ENCODE measurements around a stretch of chr14.

GRCh38 chr14:77717938-77718670 lies 10.2 kb downstream of the SLIRP start:
- PRO-cap = no peak
- RAMPAGE, long total RNA, 2 experiments = no peak in any of the 2 experiments

DNA sequence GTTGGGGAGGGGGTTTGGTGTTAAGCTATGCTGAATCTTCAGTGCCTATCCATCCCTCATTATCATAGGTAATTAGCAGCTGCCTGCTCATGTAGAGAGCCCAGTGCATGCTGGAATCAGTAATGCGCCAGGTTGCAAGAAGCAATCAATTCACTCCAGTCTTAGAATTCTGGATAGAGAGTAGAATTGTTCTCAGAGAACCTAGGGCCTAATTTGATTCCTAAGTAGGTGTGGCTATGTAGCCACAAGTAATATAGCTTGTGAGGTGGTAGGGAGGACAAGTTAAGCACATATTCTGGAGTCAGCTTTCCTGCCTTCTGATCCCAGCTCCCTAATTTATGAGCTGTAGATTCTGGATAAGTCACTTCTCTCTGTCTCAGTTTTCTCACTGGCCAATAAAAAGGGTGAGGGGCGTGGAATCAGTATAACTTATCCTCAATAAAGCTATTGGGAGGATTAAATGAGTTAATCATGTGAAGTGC lies 2.9 kb upstream of the SNW1 start:
- PRO-cap = no peak
- RAMPAGE, long total RNA, 2 experiments = no peak in any of the 2 experiments

- PRO-cap = no peak
- RAMPAGE, long total RNA, 2 experiments = no peak in any of the 2 experiments
These were observed 396.3 kb downstream of the NRXN3 start for GRCh38 chr14:78566435-78566944.

DNA sequence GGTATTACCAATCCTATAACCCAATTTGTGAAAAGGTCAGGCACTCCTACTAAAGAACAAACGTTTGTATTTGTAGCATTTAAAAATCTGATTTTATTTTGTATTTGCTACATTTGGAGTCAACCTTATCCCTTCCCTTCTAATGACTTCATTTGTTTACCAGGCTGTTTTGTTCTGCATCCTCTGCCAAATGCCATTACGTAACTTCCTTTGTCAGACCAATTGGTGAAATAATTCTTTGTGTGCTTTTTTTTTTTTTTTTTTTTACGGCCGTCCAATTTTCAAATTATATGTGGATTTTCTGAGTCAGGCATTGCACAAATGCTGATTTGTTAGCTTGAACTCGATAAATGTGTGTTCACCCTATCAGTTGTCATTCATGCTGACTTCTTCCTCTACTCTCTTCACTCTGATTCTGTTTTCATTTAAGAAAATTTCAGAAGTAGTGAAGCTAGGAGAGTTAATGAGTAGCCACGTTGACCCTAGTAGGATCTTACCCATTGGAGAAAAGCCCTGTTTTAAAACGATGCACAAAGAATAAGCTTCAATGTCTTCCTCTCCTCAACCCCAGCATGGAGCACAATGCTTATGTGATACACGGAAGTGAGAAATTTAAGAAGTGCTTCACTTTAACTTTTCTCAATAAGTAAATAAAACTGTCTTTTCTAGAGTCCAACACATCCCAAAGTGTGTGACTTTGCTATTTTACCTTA lies 386.2 kb downstream of the DIO2 start:
- PRO-cap = no peak
- RAMPAGE, long total RNA, 2 experiments = no peak in any of the 2 experiments

DNA sequence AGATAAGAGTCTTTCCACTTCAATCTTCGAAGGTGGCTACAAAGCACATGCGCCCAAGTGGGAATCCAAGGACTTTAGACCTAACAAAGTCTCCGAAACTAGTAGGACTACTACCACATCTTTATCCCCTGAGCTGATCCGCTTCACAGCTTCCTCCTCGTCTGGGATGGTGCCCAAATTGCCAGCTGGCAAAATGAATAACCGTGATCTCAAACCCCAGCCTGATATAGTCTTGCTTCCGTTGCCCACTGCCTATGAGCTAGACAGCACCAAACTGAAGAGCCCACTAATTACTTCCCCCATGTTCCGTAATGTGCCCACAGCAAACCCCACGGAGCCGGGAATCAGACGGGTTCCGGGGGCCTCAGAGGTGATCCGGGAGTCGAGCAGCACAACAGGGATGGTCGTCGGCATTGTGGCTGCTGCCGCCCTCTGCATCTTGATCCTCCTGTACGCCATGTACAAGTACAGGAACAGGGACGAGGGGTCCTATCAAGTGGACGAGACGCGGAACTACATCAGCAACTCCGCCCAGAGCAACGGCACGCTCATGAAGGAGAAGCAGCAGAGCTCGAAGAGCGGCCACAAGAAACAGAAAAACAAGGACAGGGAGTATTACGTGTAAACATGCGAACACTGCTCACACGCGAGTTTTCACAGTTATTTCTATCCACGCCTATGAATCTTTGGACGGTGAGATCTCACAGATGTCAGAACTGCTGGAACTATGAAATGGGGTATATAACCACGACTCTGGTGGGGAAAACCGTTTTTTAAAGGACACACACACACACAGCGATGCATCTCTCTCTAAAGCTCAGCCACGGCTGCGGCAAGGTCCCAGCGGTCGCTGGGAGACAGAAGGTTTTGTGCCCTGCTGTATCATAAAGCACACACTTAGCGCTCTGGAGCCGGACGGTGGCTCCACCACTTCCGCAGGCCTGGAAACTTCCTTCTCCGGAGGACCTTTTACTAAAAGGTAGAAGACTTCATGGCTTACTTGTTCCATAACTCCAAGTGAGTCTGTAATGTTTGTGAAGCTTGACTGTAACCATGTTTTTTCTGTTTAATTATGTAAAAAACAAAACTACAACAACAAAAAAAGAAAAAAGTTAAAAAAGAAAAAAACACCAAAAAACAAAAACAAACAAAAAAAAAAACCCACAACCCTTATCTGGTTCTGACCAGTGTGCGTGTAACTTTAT lies 349.6 kb downstream of the DIO2 start:
- PRO-cap = no peak
- RAMPAGE, long total RNA, 2 experiments = no peak in any of the 2 experiments

DNA sequence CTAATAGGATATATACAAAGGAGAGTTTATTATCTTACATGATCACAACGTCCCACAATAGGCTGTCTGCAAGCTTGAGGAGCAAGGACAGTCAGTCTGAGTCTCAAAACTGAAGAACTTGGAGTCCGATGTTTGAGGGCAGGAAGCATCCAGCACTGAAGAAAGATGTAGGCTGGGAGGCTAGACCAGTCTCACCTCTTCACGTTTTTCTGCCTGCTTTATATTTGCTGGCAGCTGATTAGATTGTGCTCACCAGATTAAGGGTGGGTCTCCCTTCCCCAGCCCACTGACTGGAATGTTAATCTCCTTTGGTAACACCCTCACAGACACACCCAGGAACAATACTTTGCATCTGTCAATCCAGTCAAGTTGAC lies 19.5 kb upstream of the DIO2 start:
- PRO-cap = no peak
- RAMPAGE, long total RNA, 2 experiments = no peak in any of the 2 experiments

DNA sequence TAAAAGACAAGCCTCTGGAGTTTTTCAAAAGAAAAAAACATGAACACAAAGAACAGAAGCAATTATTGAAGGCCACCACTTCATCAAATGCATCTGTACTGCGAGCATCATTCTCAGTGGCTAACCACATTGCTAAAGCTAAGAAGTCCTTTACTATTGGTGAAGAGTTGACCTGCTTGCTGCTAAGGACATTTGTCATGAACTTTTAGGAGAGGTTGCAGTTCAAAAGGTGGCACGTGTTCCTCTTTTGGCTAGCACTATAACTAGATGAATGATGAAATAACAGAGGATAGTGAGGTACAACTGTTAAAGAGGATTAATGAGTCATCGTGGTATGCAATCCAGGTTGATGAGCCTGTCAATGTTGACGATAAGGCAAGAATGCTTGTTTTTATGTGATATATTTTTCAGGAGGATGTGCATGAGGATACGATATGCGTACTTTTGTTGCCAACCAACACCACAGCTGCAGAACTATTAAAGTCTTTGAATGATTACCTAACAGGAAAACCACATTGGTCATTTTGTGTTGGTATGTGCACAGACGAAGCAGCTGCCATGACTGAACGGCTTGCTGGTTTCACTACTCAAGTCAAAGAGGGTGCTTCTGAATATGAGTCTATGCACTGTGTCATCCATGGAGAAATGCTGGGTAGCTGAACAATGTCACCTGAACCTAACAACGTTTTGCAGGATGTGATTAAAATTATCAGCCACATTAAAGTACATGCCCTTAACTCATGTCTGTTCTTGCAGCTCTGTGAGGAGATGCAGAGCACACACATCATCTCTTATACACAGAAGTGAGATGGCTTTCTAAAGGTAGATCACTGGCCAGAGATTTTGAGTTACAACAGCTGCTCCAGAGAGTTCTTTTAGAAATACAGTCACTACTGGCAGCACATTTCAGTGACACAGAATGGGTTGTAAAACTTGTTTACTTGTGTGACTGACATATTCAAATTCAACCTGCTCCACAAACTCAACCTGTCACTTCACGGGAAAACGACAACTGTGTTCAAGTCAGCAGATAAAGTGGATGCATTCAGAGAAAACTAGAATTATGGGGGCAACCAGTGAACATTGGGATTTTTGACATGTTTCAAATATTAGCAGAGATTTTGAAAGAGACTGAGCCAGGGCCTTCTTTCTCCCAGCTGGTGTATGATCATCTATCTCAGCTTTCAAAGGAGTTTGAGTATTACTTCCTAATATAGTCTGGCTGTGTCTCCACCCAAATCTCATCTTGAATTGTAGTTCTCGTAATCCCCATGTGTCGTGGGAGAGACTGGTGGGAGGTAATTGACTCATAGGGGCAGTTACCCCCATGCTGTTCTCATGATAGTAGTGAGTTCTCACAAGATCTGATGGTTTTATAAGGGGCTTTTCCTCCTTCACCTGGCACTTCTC lies 10.3 kb downstream of the CEP128 start:
- PRO-cap = no peak
- RAMPAGE, long total RNA, 2 experiments = no peak in any of the 2 experiments

- PRO-cap = no peak
- RAMPAGE, long total RNA, 2 experiments = no peak in any of the 2 experiments
These were observed 1.2 kb upstream of the GTF2A1 start for GRCh38 chr14:81221831-81222520.

DNA sequence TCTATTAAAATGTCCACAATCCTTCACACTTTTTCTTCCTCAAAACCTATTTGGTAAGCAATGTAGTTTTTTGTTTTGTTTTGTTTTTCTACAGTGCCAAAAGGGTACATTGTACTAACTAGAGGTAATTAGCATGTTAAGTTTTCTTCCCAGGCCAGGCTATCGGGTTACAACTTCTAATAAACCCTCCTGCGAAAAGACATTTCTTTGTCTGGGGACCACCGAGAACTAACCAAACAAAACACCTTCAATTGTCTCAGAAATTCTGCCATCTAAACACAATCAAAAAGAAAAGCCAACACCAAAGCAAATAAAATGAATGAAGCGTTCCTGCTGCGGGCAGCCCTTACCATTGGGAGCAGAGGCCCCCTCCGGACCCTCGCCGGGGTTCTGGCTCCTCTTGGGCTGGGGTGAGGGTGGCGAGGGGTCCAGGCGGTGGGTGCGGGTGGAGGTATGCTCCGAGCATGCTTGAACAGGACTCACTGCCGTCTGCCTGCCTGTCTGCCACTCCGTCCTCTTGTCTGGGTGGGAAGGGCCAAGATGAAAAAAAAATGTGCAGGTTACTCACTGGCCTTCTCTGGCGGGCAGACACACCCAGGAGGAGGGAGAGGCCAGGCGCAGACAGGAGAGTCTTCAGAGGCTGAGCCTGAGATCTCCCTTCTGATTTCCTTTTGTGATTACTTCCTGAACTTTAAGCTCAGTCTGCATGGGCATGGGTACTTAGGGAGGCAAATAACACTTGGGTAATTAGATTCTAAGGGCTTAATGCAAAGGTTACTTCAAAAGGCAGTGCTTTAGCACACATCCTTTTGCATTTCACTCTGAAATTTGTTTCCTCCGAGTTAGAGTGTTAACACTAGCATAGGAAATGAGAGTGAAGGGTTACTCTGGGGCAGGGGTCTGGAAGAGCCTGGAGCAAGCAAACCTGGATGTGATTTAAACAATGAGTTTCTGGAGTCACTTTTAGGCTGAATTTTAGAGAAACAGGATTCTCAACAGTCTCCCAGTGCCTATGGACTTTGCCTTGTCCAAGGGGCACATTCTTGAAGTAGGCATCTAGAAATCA lies 76.1 kb downstream of the STON2 start:
- PRO-cap = bidirectional peak, plus-strand start at position 587 of the sequence, minus-strand start at position 519 of the sequence
- RAMPAGE, long total RNA, 2 experiments = no peak in any of the 2 experiments

DNA sequence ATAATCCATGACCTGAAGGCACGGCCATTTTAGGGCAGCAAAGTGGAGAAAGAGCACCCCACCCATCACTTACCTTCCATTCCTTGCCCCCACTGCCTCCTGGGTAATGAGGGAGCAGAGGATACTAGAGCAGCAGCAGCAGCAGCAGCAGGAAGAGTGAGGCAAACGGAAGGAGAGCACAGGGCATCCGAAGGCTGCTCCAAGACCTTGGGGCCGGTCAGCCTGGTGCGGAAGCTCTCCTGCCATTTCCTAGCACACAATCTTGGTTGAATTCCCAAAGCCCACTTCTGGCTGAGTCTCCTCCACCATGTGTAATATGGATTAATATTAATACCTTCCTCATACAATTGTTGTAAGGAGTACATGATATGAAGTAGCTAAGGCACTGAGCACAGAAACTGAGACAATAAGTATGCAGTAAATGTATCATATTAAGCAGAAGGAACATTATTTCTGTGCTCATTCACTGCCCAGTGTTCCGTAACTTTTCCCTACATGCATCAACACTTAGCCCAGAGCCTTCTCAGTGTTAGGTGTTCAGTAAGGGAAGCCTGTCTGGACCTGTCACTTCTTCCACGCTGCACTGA lies 6.8 kb downstream of the STON2 start:
- PRO-cap = no peak
- RAMPAGE, long total RNA, 2 experiments = no peak in any of the 2 experiments

DNA sequence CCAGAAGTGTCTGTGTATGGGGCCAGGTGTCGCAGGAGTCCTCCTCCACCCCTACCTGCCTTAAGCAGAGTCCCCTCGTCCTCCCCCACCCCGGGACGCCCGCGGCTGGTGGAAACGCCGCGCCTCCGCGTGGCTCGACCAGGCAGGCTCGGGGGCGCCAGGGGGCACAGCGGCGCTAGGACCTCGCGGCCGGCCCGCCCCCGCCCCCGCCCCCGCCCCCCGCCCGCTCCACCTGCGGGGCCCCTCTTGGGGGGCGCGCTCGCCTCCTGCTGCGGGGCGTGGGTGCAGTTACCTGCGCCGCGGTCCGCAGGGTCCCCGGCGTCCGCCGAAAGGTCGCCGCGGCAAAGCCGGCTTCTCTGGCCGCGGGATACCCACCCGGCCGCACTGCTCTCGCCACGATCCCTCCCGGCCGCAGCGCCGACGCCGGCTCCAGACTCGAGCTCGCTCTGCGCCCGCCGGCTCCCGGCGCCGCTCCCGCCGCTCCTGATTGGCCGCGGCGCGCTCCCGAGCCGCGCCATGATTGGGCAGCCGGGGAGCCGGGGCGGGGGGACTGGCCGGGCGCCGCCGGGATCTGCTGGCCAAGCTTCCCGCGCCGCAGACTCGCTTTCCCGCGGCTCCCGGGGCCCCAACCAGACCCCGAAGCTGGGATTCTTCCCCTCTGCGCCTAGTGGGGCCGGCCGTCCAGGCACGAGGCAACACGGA lies 36.1 kb upstream of the STON2 start:
- PRO-cap = bidirectional peak, plus-strand start at position 597 of the sequence, minus-strand start at position 429 of the sequence
- RAMPAGE, long total RNA, 2 experiments = start-site peak on the minus strand in 2 of 2 experiments, centred at position 414 of the sequence, 31 to 56 reads per replicate

DNA sequence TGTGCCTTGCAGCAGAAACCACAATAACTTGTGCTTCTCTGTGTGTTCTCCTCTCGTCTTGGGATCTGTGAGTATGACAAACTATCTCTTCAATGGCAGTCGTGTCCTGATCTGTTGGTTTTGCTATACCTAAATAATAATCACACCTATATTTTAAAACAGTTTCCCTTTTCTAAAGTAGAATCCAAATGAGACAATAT lies 67.4 kb upstream of the SEL1L start:
- PRO-cap = no peak
- RAMPAGE, long total RNA, 2 experiments = no peak in any of the 2 experiments

DNA sequence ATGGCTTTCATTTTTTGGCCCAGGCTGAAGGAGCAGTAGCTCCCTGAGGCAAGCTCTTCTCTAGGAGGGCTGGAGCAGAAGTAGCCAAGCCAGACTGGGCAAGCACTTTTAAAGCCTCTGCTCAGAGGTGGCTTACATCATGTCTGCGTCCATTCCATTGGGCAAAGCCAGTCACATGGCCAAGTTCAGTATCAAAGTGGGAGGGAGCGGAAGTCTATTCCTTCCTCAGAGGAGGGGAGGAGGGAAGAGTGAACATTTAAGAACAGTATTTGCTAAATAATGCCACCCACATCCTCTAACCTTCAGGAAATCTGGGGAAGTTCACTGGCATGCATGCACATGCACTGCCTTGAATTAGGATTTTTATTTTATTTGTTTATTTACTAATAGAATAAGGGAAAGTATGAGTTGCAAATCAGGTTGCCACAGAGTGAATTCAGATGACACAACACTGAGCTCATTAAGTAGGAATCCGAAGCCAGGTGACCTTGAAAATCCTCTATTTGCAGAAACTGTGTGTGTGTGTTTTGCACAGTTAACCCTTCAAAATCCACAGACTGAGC lies 122.1 kb upstream of the SEL1L start:
- PRO-cap = no peak
- RAMPAGE, long total RNA, 2 experiments = no peak in any of the 2 experiments

- PRO-cap = no peak
- RAMPAGE, long total RNA, 2 experiments = no peak in any of the 2 experiments
These were observed 1484.4 kb upstream of the SEL1L start for GRCh38 chr14:83018107-83018415.

GRCh38 chr14:84171368-84171696 lies 1358.6 kb upstream of the FLRT2 start:
- PRO-cap = no peak
- RAMPAGE, long total RNA, 2 experiments = no peak in any of the 2 experiments

- PRO-cap = no peak
- RAMPAGE, long total RNA, 2 experiments = no peak in any of the 2 experiments
These were observed 23.1 kb downstream of the FLRT2 start for GRCh38 chr14:85552843-85553579.

DNA sequence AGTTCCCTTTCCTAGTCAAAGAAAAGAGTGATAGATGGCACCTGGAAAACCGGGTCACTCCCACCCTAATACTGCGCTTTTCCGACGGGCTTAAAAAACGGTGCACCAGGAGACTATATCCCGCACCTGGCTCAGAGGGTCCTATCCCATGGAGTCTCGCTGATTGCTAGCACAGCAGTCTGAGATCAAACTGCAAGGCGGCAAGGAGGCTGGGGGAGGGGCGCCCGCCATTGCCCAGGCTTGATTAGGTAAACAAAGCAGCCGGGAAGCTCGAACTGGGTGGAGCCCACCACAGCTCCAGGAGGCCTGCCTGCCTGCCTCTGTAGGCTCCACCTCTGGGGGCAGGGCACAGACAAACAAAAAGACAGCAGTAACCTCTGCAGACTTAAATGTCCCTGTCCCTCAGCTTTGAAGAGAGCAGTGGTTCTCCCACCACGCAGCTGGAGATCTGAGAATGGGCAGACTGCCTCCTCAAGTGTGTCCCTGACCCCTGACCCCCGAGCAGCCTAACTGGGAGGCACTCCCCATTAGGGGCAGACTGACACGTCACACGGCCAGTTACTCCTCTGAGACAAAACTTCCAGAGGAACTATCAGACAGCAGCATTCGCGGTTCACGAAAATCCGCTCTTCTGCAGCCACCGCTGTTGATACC lies 782.6 kb downstream of the FLRT2 start:
- PRO-cap = no peak
- RAMPAGE, long total RNA, 2 experiments = no peak in any of the 2 experiments

GRCh38 chr14:86904882-86905298 lies 1088.1 kb downstream of the GALC start:
- PRO-cap = no peak
- RAMPAGE, long total RNA, 2 experiments = no peak in any of the 2 experiments

GRCh38 chr14:87994754-87995404 lies 1.9 kb upstream of the GALC start:
- PRO-cap = no peak
- RAMPAGE, long total RNA, 2 experiments = no peak in any of the 2 experiments

- PRO-cap = no peak
- RAMPAGE, long total RNA, 2 experiments = no peak in any of the 2 experiments
These were observed 2.5 kb upstream of the GPR65 start for GRCh38 chr14:88002435-88002782.

Data from breast epithelium (tissue), 2 donors.